Umbilical cord (tissue), 2 donors: ENCODE measurements around the genes TAT and ZNF821.

- RAMPAGE, long total RNA = no peak
Observed at GRCh38 chr16:71572514-71573228, 4.2 kb downstream of the TAT start.

- RAMPAGE, long total RNA = no peak
Observed at GRCh38 chr16:71576662-71577514, at the start of gene TAT. Gene TAT (minus strand): TSS chr16:71577092.

GRCh38 chr16:71627526-71628267, 1.7 kb downstream of the MARVELD3 start:
- RAMPAGE, long total RNA = no peak

GRCh38 chr16:71688416-71689161, 35.9 kb downstream of the PHLPP2 start:
- RAMPAGE, long total RNA = no peak

DNA sequence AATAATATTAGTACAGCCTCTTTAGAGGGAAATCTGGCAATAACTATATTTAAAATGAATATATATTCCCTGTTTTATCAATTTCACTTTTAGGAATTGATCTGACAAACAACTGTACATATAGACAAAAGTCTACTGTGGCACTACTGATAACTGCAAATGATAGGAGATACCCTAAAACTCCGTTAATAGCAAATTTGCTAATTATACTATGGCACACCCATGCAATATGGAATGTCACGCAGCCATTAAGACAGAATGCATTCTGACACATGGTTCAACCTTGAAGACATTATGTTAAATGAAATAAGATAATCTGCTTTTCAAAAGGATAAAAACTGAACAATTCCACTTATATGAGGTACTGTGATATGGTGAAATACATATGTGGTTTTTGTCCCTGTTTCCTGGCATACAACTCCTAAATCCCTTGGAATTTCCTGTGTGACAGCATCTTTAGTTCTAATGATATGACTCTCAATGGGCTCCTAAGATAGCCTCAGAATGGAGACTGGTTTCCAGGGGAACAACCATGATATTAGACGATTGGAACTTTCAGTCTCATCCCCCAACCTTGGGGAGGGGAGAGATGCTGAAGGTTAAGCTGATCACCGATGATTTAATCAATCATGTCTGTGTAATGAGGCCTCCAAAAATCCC, 37.6 kb upstream of the PHLPP2 start:
- RAMPAGE, long total RNA = no peak

GRCh38 chr16:71883692-71884500, at the start of gene ZNF821:
Gene ZNF821 (minus strand): TSS chr16:71884182.
- RAMPAGE, long total RNA = no peak

DNA sequence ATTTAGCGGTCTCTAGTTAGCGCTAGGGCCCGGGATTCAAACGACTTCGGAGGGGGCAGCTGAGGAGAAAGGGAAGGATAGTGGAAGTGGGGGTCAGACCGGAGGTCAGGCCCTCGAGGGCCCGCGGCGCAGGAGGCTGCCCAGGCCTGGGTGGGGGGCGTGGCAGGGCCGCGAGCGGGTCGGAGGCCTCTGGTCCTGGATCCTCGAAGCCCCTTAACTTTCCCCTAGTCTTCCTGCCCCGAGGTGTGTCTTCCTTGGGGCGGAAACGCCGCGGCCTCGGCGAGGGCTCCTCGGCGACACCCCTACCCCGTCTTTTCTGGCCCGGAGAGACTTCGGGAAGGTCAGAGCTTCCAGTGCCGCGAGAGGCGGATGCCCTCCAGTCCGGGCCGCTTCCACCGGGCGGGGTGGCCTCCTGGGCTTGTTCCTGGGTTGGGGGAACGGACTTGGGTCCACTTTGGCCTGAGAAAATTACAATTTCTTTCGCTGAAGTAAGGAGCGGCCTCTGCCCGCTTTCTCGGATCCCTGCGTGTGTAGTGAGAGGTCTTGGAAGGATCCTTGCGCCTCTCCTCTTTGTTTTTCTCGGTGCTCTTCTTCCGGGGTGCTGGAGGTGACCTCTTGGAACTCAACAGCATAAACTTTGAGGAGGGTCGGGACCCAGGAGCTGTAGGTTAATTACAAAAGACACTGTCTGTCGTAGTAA, 468 bp downstream of the IST1 start:
- RAMPAGE, long total RNA = no peak

GRCh38 chr16:72021739-72022110, 13.2 kb downstream of the DHODH start:
- RAMPAGE, long total RNA = no peak

DNA sequence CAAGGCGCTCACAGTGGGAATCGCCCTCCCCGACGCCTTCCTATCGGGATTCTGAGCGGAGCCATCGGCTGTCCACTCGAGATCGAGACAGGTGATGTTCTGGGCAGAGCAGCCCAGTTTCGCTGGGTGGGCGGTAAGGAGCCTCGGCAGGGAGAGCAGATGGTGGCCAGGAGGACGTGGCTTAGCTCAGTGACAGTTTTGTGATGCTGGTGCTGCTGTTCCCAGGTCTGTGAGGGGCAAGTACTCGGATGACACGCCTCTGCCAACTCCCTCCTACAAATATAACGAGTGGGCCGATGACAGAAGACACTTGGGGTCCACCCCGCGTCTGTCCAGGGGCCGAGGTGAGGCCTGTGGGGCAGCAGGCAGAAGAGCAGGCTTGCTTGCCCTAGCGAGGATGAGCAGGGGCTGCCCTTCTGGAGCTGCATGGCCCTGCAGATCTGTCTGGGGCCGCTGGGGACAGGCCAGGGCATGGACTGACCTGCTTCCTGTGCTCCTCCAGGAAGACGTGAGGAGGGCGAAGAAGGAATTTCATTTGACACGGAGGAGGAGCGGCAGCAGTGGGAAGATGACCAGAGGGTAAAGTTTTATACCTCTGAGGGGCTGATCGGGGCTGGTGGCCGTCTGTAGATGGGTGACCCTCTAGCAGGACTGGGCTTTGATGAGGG, 5.2 kb downstream of the DHX38 start:
- RAMPAGE, long total RNA = no peak

DNA sequence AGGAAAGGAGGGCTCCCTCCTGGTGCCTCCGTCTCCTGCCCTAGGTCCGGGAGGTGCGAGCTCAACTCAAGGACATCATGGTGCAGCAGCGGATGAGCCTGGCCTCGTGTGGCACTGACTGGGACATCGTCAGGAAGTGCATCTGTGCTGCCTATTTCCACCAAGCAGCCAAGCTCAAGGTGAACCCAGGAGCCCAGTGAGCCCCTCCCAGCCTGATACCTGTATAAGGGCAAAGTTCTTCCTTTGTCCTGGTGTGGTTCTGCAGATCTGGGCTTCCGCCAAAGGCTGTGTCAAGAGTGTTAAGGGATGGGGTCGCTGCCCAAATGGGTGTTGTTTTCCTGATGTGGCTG, 14.8 kb downstream of the DHX38 start:
- RAMPAGE, long total RNA = no peak

DNA sequence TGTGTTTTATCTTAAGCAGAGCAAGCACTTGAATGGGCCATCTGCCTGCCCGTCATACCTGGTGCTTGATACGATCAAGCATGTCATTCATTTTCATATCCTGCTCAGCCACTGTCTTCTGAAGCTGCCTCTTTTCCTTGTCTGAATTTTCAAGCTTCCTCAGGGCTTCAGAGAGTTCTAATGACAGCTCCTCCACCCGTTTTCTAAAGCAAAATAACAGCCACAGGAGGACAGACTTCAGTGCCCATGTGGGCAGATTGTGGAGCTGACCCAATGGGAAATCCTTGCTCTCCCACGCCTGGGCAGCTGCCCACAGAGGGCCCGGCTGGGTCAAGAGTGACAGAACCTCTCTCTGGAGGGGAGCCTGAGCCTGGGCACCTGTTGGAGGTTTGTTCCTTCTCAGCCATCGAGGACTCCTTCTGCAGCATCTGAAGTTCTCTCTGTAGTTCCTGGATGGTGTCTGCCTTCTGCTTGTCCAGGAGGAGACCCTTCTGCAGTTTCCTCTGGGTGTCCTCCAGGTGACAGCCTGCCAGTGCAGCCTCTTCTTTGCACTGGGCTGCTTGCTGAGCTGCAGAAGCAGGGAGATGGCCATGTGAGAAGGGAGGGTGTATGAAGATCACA, 36.6 kb downstream of the DHX38 start:
- RAMPAGE, long total RNA = no peak

- RAMPAGE, long total RNA = no peak
Observed at GRCh38 chr16:72427163-72428153, 255.5 kb upstream of the PMFBP1 start.

DNA sequence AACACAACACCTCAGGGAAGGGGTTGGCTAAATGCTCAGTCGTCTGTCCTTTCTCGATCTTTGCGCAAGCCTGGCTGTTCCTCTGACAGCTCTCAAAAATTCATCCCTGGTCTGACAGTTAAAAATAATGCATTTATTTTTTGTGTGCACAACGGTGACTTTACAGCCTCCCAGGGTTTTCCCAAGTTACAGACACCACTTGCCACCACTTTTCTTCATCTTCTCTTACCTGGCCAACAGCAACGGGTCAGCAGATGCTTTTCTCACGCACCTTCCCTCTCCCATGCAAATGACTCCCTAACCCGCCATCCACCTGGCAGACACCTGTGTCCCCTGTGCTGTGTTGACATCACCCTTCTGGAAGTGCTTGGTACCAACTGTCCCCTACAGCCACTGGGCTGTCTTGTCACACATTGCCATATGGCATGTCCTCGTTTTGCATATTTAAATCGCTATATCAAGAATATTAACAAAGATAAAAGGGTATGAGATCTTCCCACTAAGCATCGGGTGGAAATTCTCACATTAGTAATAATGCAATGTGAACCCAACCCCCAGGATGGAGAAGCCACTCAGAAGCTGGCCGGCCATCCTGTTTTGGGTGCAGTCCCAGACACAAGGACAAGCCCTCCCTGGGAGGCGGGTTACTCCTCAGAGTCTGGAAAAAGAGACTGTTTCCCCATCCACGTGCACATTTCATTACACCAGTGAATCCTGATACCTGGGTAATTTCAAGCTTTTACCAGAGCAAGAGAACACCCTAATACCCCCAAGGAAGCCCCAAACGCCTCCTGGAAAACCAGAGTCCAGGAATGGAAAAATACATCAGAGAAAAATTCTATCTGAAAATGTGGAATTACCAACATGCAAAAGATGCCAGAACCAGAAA, 186.9 kb downstream of the ZFHX3 start:
- RAMPAGE, long total RNA = no peak

GRCh38 chr16:72876970-72878002, 170.6 kb downstream of the ZFHX3 start:
- RAMPAGE, long total RNA = no peak

DNA sequence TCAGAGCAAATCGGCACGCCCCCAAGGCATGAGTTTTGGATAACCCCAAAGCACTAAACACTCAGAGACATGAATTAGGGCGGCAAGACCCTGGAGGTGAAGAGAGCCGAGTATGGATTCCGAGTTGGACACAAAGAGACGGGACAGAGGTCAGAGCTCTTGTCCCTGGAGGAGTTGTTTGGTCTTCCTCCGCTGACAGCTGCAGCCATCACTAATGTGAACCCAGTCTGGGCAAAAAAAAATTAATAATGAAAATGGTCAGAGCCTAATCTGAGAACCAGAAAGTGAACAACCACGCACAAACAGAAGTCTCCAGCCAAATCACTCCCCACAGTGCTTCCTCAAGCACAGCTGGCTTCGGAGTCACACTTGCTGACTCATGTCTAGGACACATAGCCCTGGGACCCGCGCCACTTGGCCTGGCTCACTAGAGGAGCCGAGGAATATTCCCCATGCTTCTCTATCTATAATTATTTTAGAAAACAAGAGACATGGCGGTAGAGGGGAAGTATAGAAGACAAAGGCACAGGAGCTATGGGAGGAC, 109.2 kb downstream of the ZFHX3 start:
- RAMPAGE, long total RNA = no peak

DNA sequence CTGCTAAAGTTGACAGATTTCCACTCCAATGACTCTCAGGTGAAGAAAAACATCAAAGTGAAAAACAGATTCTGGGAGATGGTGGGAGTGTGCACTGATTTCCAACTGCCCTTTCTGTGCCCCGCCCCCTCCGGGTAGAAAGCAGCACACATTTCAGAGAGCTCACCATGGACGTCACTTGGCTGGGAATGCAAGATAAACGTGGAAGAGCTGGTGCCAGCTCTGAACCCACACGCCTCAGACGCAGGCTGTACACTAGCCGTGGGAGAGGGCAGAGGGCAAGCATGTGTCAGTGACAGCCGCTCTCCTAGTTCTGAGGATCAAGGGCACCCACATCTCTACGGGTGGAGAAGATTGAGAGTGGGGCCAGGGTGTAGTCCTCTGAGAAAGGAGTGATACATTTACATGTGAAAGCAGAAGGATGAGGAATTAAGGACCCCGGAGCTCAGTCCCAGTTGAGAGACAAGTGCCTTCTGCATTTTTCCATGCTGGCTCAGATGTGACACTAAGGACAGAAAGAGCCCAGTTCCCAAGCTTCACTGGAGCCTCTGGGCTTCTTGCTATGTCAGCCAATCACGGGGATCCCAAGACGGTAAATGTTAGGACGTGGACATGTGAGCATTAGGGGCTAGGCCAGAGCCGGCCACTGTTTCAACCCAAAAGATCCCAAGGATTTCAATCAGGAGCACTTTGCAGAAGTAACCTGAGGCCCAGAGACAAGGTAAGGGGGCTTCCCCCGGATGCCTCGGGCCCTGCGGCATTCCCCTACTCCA, 101.3 kb downstream of the ZFHX3 start:
- RAMPAGE, long total RNA = no peak

DNA sequence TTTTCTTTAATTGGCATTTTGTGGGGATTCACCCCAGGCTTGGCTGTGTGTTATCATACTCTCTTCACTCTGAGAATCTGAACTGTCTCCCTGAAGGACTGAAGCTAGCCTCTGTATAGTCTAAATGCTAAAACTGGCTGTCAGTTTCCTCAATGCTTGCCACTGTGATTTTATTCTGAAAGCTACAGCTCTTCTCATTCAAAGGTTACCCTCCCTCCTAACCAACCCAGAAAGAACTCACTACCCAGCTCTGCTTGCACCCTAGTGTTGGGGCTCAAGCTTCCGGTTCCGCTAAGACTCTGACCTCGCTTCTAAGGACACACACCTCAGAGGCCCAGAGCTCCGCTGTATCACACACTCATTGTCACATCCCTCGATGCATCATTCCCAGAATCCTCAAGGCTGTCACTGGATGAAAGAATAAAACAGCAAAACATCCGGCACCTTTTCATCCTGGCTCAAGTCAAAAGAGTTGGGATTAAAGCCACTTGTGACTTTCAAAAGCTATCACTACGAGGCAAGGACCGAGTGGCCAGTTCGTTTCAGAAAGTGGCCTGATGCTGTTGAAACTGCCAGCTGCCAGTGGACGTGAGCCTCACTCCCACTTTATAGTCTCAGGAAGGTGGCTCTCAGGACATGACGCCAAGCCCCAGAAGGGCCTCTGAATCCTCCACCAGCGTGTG, 29.1 kb downstream of the ZFHX3 start:
- RAMPAGE, long total RNA = no peak

DNA sequence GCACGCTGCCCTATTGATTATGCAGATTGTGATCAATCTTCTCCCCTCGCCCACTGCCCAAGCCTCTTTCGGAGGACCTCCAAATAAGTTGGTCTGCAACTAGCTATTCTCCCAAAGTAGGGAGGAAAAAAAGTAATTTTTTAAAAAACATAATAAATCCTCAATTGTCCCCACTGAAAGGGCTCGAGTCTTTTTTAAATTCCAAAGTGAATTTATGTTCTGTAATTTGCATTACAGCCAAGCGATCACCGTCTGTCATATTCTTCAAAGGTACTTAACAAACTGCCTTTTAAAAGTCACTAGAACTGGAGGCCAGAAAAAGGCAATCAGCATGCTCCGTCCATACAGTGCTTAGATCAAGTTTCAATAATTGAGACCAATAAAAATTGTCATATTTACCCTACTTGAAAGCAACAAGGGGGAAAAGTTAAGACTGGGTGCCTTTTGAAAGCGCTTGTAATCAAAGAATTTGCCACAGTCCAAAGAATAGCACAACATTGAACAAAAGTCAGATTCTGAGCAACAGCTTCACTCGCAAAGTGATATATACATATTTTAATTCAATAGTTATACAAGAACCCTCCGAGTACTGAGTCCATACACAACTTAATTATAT, 8.9 kb upstream of the ZFHX3 start:
- RAMPAGE, long total RNA = no peak

DNA sequence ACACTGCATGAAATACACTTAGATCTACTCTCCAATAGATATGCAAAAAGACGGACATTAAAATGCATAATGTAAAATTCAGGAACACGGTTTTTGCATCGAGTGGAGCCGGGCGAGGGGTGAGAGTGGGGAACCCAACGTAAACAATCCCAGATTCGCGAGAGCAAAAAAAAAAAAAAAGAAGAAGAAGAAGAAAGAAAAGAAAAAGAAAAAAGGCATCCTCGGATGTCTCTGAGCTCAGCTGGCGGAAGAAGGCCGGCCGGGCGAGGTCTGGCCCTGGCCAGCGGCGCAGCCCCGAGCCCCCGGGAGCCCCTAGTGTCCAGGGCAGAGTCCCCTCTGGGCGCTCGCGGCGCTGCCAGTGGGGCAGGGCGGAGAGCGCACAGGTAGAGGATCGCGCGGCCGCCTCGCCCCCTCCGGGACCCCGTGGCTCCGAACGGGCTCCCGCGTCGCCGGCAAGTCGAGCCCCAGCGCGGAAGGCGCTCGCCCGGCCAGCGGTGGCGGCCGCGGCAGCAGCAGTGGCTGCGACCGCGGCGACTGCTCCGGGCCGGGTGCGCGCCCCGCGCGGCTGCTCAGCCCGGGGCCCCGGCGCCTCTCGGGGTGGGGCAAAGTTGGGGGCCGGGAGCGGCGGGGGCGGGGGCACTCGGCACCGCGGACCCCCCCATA, 9.6 kb upstream of the ZFHX3 start:
- RAMPAGE, long total RNA = no peak

GRCh38 chr16:73192317-73193069, 144.6 kb upstream of the ZFHX3 start:
- RAMPAGE, long total RNA = no peak